Measurements from ENCODE around the genes REP15 and MRPS35.

- RRBS: no CpG with 5 or more reads among the region's 5 CpGs
Observed at GRCh38 chr12:27214102-27214863, 29.8 kb upstream of the STK38L start.

GRCh38 chr12:27276824-27277600, 32.9 kb downstream of the STK38L start:
- RRBS: no CpG with 5 or more reads among the region's 8 CpGs

DNA sequence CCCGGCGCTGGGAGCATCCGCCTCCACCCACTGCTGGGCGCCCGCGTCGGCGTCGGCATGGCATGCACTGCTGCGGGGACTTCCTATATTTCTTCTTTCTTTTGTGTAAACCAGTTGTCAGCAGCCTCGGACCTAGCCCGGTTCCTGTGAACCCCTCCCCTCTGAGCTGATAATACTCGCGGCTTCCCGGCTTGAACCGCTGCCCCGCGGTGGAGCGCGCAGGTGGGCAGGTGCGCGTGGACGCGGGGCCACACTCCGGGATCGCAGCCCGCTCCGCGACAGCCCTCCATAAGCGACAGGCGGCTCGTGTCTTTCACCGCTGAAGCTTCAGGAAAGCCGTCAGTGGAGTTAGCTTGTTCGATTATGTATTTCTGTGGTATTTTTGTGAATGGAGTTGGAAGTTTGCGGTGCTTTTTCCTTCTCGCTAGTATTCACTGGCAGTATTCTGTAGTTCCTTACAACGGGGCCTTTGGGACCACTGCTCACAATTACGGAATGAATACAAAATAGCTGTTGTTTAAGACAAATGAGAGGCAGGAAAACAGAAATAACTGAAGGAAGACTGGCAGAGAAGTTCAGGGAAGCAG, 882 bp downstream of the BMAL2 start:
- RRBS: 3% methylated on average over 13 of the region's 39 CpGs

- RRBS: no CpG with 5 or more reads among the region's 9 CpGs
Observed at GRCh38 chr12:27524783-27525292, 832 bp downstream of the PPFIBP1 start.

GRCh38 chr12:27696320-27697444, at the start of gene REP15:
Gene REP15, plus strand, starts transcription at chr12:27696447.
- RRBS: no CpG with 5 or more reads among the region's 8 CpGs

DNA sequence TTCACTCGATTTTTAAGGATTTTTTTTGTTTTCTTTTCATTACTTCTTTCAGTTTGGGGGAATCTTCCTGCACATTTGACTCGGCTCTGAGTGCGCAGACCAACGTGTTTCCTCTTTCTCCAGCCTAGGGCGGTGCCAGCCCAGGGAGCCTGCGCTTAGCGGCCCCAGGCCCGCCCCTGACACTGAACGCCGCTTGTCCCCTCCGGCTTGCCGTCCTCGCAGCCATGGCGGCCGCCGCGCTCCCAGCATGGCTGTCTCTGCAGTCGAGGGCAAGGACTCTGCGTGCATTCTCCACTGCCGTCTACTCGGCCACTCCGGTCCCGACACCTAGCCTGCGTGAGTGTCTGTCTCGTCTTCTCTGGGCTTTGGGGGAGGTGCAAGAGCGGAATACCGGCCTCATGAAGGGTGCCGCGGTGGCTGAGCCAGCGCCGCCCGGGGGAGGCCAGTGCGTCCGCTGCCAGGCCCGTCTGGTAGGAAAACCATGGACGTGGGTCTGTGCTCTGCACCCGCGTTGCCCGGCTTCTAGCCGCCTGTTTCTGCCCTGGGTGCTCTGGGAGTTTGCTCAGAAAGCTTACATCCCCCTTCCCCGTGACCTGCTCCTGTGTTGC, at the start of gene MRPS35:
Gene MRPS35 (plus strand): TSS at position 213 of the 608 bp plus-strand sequence.
- RRBS: 2% methylated on average over 17 of the region's 41 CpGs

DNA sequence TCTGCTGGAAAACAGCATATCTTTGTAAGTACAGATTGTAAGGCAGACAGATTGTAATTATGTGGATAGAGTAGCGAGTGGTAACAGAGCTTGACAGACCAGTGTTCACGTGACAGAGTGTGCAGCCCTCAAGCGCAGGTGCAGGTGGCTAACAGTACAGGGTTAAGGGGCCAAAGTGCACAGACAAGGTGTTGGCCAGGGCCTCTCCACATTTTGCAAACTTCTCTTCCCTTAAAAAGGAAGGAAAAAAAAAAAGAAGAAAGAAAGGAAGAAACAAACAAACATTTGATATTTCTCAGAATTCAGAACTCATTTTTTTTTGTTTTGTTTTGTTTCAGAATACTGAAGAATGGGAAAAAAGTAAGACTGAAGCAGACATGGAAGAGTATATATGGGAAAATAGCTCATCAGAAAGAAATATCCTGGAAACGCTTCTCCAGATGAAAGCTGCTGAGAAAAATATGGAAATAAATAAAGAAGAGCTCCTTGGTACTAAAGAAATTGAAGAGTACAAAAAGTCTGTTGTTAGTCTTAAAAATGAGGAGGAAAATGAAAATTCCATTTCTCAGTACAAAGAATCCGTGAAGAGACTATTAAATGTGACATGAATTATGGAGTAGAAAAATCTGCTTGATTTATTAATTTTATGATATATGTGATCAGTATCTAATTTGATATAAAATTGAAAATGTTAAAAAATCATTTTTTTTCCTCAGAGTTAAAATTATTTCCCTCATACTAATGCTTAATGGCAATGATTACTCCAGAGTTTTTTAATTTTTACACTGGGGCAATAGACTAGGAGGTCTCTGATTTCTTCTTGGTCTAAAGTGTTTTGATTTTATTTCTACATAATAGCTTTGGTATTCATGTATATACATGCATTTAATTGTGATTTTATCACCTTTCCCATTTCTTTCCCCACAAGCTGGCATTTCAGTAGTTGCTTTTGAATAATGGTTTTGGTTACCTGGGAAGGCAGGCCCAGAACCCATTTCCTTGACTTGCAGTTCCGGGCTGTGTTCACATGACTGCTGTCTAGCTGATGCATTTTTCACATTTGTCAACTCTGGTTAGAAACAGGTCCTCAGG, 24.8 kb upstream of the KLHL42 start:
- RRBS: no CpG with 5 or more reads among the region's 6 CpGs

DNA sequence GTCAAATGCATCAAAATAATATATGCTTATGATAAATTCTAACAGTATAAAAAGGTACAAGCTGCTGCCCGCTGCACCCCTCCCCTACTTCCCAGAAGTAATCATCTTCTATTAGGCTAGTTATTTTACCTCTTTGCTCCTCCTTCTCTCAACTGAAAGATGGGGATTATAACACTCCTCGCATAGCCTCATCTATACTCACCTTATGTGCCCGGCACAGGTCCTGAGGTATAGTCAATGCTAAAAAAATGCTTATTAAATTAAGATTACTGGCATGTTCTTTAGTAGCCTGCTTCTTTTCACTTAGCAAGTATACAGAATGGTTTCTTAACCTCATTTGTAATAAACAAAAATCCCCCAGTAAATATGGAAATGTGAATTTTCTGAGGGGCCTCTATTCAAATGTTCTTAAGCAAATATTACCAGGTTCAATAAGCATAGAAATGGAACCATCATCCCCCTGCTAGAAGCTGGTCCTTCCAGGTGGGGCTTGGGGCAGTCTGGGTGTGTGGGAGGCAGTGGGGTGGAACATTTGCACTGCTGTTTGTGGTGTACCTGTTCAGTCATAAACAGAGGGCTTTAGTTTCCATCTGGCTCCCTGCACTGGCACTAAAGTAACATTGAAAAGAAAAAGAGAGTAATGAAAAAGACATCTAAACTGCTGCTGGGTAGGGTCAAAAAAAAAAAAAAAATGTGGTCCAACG, 43.9 kb upstream of the MANSC4 start:
- RRBS: no CpG with 5 or more reads among the region's 4 CpGs

GRCh38 chr12:28191064-28191550, 851 bp downstream of the CCDC91 start:
- RRBS: no CpG with 5 or more reads among the region's 13 CpGs

GRCh38 chr12:28253105-28253730, 63.0 kb downstream of the CCDC91 start:
- RRBS: no CpG with 5 or more reads among the region's 3 CpGs

GRCh38 chr12:28640472-28640739, 450.1 kb downstream of the CCDC91 start:
- RRBS: no CpG with 5 or more reads among the region's 1 CpG

- RRBS: no CpG with 5 or more reads among the region's 1 CpG
Observed at GRCh38 chr12:28998306-28998642, 150.8 kb upstream of the FAR2 start.

DNA sequence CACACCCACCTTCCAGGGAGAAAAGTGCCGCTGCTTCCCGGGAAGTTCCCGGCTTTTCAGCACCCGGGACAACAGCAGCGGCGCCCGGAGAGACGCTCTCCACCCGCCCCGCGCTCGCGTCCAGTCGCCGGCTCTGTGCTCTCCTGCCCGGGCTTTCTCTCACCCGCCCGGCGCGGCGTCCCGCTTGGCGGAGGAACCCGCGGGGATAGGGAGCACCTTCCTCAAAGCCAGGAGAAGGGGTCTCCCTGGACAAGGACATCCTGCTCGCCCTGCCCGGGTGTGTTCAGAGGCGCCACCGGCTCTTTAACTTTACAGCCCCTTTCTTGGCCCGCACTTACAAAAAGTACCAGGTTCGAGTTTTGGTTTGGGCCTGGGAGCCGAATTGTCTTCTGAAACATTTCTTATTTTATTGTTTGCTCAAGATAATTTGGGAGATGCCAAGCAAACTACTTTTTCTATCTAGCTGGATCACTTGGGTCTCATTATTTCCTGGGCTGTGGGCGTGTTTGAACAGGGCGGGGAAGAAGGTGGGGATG, 625 bp upstream of the TMTC1 start:
- RRBS: 1% methylated on average over 9 of the region's 34 CpGs

DNA sequence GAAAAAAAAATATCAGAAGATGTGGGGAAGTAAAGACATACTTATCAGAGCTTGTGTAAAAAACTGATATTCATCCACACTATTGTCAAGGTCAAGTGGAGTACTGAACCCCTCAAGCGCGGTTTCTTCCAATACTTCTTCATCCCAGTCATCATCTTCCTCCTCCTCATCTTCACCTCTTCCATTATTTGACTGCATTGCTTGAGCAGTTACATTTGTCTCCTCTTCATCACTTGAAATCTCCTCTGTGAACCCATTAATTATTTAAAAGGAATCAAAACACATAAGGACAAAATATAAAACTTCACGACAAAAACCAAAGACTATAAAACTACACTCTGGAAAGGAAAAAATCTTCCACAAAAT, 61.6 kb downstream of the IPO8 start:
- RRBS: no CpG with 5 or more reads among the region's 3 CpGs

GRCh38 chr12:30691128-30691791, 4.4 kb downstream of the IPO8 start:
- RRBS: no CpG with 5 or more reads among the region's 4 CpGs

DNA sequence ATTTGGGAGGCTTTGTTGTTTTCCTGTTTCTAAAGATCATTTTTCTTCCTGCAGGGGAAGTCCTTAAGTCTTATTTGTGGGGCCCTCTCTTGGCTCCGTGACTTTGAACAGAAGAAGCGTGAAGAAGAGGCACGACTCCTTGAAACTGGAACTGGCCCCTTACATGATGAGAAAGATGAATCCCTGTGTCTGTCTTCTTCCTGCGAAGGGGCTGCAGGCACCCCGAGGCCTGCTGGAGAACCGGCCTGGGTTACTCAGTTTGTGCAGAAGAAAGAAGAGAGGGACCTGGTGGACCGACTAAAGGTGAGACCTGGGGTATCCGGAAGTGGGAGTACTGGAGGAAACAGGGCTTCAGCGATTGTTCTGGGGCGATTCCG, 10.1 kb downstream of the DDX11 start:
- RRBS: no CpG with 5 or more reads among the region's 11 CpGs

DNA sequence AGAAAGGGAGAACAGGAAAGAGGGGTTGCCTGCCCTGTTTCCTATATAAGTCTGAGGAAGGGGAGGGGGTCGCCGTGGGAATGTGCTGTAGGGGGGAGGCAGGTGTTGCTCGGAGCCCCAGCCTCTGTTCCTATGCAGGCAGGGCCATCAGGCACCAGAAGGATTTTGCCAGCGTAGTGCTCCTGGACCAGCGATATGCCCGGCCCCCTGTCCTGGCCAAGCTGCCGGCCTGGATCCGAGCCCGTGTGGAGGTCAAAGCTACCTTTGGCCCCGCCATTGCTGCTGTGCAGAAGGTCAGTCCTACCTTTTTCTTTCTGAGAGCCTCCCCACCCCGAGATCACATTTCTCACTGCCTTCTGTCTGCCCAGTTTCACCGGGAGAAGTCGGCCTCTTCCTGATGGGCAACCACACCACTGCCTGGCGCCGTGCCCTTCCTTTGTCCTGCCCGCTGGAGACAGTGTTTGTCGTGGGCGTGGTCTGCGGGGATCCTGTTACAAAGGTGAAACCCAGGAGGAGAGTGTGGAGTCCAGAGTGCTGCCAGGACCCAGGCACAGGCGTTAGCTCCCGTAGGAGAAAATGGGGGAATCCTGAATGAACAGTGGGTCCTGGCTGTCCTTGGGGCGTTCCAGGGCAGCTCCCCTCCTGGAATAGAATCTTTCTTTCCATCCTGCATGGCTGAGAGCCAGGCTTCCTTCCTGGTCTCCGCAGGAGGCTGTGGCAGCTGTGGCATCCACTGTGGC, 29.9 kb downstream of the DDX11 start:
- RRBS: no CpG with 5 or more reads among the region's 23 CpGs

DNA sequence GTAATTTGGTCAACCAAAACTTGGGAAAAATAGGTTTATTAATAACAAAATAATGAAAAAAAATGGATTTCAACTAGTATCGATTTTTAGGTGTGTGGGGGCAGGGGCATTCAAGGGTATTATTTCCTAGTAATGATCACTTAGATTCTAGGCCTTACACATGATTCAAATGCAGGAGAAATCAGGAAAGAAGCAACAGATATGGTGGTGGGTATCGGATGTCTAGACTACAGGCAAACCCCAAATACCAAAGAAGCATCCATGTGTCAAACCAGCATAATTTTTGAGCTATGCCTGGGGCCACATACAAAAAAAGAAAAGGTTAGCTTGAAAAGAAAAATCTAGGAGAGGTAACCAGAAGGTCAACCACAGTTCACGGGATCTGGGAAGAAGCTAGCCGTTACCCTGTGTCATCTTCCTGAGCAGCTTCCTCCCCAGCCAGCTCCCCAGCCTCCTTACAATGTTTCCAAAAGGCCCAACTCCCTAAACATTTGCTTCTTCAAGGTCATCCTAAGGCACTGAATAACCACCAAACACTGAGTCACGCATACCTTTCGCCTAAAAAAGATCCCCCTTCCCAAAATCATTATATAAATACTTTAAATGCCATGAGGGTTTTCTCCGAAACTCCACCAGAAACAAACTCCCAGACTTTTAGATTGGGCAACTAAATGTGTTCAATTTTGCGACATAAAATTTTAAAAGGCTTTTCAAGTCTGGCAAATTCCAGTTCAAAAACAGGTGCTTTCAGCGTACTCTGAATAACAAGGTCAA, 3.1 kb downstream of the SINHCAF start:
- RRBS: no CpG with 5 or more reads among the region's 9 CpGs

- RRBS: 14% methylated on average over 1 of the region's 9 CpGs
Observed at GRCh38 chr12:31326881-31327216, 899 bp upstream of the SINHCAF start.

GRCh38 chr12:31340149-31340696, 14.3 kb upstream of the SINHCAF start:
- RRBS: no CpG with 5 or more reads among the region's 7 CpGs

Measured in cardiac fibroblast (primary cell).